NALM6 (cell line): Measurements from ENCODE around the genes ANO2 and PLEKHG6.

DNA sequence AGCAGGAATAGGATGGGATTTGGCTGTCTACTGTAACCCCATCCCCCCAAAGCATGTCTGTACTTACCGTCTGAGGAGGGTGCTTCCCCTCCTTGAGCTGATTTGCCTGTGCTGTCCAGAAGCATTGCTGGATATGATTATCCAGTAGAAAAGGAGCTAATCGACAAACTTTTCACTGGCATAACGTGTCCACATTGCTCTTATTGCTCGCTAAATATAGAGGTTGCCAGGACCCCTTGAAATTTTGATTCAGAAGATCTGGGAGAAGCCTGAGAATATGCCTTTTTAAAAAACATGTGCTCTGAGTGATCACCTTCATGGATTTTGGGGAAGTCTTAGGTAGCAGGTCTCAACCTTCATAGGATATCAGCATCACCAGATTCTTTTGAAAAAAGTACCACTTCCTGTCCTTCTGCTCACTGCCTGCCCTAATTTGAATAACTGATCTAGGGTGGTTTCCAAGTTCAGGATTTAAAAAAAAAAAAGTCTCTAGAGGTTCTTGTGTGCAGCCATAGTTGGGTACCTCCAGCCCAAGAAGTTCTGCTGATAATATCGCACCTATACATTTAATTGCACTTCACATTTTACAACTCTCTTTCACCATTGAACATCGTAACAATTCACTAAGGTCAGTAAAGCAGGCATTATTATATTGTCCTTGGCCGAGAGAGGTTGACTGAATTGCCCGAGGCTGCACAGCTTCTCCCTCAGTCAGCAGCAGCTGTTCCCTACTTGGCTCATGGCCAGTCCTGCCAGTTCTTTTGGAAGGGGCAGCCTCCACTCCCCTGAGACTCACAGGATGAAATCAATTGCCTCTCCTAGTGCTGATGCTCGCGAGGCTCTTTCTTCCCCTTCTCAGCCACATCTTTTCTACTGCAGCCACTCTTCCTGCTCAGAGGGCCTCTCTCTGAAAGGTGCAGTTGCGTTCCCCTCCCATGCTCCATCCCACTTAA is 20.4 kb downstream of the KCNA6 start:
- PRO-cap, result no peak

DNA sequence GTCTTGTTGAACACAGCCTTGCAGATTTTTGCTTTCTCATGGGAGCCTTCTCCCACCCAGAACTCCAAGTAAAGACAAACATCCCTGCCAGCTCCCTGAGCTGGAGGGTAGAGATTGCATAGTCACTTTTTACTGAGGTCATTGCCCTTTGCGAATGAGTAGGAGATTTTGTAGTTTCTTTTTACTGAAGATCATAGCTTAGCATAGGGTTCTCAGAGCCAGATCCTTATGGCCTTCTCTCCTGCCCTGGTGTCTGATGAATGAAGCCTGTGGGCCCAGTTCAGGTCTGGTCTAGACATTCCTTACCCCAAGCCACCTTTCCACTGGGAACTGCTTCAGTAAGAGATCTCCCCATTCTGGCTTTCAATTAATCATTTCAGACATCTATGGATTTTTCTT is 36.7 kb downstream of the KCNA5 start:
- PRO-cap, result no peak

DNA sequence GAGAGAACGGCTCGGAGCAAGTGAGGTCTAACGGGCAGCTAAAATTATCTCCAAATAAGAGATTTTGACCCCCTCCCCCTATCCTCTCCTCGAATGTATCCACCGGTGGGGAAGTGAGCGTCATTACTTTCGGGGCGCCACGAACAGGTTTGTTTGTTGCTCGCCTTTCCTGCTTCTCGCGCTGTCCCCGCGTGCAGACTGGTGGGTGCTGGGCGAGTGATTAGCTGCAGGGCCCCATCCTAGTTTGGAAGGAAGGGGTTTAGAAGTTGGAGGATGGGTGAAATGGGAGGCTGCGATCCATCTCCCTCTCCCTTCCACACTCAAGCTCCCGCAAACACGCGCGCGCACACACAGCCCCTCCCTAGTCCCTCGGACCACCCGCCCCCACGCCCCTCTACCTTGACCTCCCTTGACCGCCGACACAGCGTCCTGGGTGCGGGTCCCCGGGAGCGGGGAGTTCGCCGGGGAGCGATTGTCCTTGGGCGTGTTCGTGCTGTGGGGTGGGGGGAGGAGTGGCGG is 802 bp upstream of the NTF3 start:
- PRO-cap, result no peak

GRCh38 chr12:5433090-5434207 is 1.5 kb downstream of the NTF3 start:
- PRO-cap, result no peak

GRCh38 chr12:5934511-5935177 is 10.4 kb downstream of the ANO2 start:
- PRO-cap, result no peak

GRCh38 chr12:5944515-5945613 is at the start of gene ANO2:
TSS of gene ANO2 (minus strand) at chr12:5945259.
- PRO-cap, result no peak

DNA sequence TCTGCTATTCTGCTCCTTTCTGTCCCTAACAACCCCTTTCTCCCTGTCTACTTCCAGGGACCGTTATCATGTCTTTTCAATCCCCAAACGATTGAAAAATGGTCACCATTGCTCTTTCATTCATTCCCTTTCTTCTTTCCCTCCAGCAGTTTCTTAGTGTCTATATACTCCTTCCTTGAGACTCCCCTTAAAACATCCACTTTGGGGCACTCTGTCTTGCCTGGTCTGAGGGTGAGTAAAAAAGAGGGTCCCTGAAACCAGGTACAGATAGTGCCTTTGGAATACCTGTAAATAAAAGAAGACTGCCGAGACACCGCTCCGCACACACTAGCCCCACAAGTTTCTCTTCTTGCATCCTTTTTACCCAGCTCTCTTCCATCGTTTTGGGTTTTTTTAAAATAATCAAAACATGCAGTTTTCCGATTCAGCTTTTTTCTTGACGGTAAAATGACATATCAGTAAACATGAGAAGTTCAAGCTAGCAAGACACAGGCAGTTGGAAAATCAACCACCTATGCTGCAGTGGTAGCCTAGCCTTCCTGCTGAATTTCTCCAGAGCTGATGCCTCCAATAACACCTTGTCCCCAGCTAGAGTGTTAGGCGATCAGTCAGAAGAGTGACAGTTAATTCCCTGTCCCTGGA is 1.6 kb upstream of the ANO2 start:
- PRO-cap, result no peak

DNA sequence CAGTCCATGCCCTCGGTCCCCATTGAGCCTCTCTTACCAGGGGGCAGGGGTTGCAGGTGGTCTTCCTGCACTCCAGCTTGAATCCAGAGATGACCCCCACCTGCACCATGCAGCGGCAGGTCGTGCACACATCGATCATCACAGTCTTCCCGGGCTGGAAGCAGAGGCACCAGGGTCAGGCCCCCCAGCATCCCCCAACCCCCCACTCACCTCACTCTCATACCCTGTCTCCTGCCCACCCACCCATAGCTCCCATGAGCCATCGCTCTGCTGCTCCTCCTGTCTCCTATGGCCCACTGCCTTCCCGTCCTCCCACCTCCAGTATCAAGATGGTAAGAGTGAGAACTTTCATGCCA is 22.4 kb upstream of the ANO2 start:
- PRO-cap, result no peak

- PRO-cap, result no peak
Measured at GRCh38 chr12:6092648-6093646, 31.5 kb downstream of the VWF start.

DNA sequence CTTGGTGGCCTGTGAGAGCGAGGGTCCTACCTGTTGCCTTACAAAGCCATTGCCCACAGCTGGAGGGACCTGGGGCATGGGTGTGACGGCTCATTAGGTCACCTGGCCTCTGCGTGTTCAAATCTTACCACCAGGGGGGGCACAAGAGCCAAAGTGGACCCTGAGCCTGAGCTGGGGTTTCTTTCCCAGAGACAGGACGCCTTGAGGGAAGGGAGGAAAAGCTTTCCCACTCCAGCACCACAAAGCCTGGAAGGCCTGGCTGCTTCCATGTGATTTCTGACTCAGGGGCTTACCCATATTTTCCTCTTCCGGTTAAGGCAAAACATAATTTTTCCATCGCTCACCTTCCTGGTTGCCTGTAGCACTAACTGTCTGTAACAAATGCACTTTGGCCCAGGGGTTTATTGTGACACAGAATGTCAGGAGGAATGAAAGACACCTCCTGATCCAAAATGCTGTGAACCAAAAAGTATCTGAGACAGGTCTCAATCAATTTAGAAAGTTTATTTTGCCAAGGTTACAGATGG is 4.4 kb upstream of the CD9 start:
- PRO-cap, result no peak

DNA sequence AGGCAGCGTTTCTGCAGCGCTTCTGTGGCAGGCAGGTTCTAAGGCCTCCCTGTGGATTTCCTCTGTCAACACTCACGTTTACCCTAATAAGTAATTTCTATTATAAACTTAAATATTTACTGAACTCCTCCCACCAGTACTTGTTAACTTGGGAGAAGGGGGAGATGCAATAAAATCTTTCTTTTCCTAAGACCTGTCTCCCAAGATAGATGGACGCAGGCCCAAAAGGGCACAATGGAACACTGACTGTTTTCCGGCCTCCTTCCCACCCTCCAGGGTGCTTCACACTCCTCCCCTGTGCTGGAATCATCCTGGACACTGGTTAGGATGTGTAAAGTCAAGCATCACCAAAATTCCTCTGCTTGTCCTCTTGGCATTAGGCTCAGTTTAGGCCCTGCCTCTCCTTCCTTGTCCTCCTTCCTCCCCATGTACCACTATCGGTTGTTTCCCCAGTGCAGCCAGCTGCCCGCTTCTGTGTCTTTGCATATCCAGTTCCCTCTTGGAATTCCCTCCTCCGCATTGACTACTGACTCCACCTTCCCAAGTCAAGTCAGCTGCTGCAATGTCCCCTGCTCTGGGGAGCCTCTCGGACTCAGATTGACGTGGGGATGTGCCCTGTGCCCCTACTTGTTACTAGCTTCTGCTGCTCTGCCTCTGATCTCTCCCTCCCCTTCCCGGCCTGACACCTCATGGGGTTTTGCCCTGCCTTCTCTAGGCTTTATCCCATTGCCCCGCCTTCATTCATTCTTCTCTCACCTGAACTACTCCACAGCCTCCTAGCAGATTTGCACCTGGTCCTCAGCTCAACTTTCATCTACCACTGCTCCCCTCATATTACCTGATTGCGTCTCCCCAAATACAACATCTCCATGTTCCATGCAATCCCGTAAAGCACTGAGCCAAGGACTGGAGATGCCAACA is 2.3 kb upstream of the CD9 start:
- PRO-cap, result no peak

- PRO-cap, result no peak
Measured at GRCh38 chr12:6277859-6278463, 32.5 kb upstream of the PLEKHG6 start.

DNA sequence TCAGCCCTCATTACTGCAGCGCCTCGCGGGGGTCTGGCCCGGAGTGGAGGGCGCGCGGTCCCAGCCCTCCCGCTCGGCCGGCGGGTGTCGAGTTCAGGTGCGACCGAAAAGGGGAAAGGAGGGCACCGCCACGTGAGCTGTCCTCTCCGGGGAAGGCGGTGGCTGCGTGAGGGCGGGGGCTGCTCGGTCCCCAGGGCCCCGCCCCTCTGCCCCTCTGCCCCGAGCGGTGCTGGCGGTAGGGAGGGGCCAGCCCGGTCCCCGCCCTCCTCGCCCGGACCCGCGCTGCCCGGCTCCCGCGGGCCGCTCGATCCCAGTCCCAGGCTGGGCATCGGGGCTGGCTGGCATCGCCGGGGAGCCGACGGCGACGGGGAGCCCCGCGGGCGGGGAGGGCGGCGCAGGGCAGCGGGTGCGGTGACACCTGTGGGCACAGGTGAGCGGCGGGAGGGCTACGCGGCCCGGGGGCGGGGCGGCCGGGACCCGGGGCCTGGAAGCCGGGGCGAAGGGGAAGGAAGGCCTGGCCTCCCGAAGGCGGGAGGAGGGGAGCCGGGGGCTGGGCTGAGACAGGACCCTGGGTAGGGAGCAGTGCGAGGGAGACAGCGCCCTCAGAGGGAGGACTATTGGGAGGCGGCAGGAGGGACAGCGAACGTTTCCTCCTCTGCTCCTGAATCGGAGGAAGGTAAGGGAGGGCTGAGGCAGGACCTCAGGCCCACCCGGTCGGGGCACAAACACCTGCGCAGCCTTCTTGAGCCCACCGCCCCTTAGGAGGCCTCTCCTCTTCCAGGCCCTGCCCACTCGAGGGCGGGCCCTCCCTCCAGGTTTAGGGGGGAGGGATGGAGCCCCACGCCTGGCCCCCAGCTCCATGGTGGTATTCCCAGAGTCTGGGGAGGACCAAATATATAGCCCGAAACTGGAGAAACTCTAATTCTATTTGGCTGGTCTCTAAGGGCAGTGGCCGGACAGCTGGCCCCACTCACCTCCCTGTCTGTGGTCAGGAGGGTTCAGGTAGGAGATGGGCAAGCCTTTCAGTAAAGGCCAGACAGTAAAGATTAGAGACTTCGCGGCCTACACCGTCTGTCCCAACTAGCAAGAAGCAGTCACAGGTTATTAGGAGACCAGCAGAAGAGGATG is at the start of gene PLEKHG6:
Gene PLEKHG6 (plus strand): TSS at position 264 of the 1,128 bp plus-strand sequence.
- PRO-cap, result no peak

DNA sequence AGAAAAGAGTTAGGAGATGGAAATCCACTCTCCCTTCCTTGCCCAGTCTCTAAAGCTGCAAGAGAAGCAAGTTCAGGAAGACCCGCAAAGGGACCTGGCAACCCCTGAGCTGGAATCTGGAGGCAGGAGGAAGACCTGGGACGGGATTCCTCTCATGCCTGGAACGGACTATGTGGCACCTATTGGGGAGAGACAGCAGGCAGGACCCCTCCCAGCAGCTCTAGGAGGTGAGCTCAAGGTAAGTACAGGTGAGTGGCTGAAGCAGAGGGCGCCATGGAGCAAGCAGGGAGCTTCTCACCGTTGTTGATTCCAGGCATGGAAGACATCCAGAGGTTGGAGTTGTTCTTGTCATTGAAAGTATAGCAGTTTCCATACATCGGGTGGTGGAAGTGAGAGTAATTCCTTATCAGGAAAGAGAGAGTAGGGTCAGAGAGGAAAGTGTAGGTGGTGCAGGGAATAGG is 13.6 kb upstream of the TNFRSF1A start:
- PRO-cap, result no peak

DNA sequence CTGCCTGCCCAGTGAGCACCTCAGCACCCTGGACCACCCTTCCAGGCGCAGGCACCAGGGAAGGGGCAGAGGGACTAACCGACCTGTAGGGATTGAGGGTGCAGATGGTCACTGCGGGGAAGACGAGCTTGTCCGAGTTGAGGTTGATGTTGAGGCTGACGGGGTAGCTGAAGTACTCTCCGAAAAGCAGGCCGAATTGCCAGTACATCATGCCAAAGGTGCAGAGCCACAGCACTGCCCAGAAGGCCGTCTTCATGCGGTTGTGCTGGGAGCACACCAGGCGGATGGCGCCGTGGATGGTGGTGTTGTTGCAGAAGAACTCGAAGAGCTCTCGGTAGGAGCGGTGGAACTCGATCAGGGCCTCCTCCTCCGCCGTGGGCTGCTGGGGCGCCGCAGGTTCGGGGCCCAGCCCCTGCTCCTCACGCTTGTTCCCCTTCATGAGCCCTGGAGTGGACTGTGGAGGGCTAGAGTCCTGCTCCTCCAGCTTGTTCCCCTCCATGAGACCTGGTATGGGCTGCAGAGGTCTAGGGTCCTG is 1.0 kb downstream of the SCNN1A start:
- PRO-cap, result no peak

- PRO-cap, result no peak
Measured at GRCh38 chr12:6390095-6390506, 6.1 kb downstream of the LTBR start.

DNA sequence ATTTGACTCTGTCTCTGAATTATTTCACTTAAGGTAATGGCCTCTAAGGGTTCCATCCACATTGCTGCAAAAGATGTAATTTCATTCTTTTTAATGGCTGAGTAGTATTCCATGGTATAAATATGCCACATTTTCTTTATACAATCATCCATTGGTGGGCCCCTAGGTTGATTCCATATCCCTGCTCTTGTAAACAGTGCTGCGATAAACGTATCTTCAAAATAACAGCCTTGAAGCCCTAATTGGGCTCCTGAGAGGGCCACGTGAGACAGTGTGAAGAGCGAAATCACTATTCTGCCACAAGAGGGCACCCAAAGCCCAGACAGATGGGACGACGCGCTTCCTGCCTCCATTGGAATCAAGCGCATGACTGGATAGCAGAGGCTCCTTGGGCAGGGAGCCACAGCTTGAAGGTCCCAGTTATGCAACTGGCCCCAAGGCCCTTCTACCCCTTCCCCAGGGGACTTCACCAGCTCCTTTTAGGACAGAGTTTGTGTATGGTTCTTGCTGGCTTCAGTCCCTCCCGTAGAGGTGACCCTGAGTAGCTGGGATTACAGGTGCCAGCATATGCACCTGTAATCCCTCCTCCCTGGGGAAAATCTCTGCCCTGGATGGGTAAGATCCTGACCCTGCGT is 21.2 kb upstream of the CD27 start:
- PRO-cap, result bidirectional peak, plus-strand start at position 352 of the sequence, minus-strand start at position 191 of the sequence

DNA sequence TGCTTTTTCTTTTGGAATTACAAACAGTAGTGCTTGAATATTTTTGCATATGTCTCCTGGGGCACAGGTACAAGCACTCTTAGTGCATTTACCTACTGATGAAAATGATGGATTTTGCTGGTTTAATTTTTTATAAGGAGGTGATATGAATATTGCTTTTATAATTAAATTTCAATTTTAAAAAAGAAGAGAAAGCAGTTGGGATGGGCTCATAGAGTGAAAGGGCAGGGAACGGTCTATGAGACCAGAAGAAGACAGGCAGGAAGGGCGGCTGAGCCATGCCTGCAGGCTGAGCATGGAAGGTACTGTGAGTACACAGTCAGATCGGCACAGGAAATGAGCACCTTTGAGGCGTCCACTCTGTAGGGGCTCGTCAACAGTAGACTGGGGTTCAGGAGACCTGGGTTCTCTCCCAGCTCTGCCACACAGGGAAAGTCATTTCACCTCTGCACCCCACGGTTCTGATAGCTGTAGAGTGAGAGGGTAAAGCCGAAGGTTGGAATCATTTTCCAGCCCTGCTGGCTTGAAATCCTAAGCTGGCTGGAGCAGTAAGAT is 10.7 kb upstream of the CD27 start:
- PRO-cap, result no peak

DNA sequence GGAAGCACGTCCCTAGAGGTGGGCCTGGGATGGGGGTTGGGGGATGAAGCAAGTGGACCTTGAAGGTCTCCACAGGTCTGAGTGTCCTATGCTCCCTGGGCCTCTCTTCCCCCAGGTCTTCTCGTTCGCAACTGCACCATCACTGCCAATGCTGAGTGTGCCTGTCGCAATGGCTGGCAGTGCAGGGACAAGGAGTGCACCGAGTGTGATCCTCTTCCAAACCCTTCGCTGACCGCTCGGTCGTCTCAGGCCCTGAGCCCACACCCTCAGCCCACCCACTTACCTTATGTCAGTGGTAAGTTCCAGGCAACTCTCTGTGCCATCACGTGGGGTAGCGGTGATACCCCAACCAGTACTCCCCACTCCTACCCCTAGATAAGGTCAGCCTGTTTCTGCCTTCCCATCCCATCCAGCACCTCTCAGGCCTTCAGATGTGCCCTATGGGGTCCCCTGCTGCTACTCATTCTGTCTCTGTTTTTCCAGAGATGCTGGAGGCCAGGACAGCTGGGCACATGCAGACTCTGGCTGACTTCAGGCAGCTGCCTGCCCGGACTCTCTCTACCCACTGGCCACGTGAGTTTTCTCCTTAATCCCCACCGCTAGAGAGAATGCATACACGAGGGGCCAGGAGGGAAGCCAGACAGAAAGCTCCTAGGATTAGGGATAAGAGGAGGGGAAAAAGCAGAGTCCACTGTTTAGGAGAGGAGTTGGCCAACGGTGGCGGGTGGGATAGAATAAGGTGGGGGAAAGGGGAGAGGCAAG is 1.6 kb upstream of the TAPBPL start:
- PRO-cap, result no peak

DNA sequence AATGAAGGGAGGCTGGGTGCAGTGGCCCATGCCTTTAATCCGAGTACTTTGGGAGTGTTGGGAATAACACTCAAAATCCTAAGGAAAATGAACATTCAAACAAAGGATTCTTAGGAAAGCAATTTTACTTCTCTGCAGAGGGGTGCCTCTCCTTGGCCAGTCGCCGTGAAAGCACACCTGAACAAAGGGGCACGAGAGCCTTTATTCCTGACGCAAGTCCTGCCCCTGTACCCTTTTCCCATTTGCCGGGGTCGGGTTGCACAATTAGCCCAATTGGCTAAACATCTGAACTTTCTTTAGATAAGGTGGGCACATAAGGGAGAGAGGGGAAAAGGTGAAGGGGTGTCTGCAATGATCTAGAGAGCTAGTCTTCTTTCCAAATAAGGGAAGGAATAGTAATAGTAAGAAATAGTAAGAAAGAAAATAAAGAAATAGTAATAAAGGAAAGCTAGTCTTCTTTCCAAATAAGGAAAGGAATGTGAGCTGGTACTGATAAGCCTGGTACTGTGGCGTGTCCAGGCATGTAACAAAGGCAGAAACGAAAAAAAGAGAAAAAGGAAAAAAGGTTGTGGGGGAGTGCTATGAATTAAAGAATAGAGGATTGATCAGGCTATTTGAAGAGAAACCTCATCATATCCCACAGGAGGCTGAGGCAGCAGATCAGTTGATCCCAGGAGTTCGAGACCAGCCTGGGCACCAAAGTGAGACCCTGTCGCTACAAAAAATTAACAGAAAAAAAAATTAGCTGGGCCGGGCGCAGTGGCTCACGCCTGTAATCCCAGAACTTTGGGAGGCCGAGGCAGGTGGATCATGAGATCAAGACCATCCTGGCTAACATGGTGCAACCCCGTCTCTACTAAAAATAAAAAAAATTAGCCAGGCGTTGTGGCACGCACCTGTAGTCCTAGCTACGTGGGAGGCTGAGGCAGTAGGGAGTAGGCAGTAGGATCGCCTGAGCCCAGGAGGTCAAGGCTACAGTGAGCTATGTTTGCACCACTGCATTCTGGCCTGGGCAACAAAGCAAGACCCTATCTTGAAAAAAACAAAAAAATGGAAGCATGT is 13.7 kb downstream of the NCAPD2 start:
- PRO-cap, result no peak